Ileum (tissue), 1 donor: ENCODE measurements around a stretch of chr11.

DNA sequence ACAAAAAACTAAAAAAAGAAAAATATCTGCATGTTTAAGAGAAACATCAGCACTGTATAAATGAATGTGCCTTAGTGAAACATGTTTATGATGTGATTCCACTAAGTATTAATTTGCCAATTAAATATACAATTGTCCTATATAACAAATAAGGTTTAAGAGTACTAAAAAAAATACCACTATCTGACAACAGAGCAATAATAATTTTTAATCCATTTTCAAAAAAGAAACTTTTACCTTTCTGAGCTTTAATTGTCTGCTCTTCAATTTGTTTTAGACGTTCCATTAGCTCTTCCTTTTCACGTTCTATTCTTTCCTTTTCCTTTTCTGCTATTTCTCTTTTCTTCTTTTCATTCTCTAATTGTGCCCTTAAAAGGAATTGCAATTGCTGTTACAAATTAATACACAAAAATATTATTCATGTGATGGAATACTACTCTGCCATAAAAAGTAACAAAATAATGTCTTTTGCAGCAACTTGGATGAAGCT is 48.9 kb downstream of the RDX start:
- PRO-cap, result no peak

GRCh38 chr11:110264739-110264952 is 31.8 kb downstream of the RDX start:
- PRO-cap, result no peak

GRCh38 chr11:110430293-110431003 is 700 bp downstream of the FDX1 start:
- PRO-cap, result bidirectional peak, plus-strand start at chr11:110430706, minus-strand start at chr11:110430666

GRCh38 chr11:110522256-110522695 is 92.5 kb downstream of the FDX1 start:
- PRO-cap, result unidirectional peak, plus-strand start at chr11:110522388

DNA sequence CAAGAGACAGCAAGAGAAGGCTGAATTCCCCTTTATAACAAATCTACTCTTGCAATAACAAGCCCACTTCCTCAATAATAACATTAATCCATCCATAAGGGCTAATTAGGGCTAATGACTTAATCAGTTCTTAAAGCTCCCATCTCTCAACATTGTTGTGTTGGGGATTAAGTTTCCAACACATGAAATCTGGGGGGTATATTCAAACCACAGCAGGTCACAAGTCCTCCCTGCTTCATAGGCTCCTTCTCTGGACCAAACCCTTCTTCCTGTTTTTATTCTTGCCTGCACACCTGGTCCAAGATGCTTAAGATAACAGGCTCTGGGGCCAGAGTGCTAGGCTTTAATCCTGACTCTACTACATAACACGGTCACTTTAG is 68.0 kb upstream of the POU2AF2 start:
- PRO-cap, result no peak

- PRO-cap, result bidirectional peak, plus-strand start at chr11:111299783, minus-strand start at chr11:111299684; unidirectional peak, minus-strand start at chr11:111299885
Measured at GRCh38 chr11:111299493-111300198, 1.3 kb downstream of the POU2AF3 start.

- PRO-cap, result no peak
Measured at GRCh38 chr11:111352994-111354034, 25.8 kb downstream of the POU2AF1 start.

- PRO-cap, result no peak
Measured at GRCh38 chr11:111363868-111364537, 15.1 kb downstream of the POU2AF1 start.

DNA sequence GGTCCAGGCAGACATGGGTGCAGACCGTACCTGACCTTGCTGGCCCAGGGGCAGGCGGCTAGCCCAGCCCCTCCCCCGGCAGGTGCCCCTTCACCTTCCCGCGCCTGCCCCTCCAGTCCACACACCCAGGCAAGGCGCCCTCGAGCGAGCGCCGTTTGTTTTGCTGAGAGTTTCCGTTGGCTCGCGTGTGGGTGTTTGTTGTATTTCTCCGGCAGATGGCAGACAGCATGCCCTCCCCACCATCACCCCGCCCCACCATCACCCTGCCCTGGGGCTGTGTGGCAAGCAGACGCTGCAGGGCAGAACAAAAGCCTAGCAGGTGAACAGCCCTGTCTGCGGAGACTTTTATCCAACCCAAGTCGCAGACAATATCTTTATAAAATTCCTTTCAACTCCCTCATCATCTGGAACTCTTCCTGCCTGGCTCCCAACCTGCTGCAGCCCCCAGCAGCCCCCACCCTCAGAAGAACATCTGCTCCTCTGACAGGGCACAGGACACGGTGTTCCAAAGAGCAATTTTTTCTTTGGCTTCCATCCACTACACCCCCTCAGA is 57.7 kb upstream of the POU2AF1 start:
- PRO-cap, result no peak

DNA sequence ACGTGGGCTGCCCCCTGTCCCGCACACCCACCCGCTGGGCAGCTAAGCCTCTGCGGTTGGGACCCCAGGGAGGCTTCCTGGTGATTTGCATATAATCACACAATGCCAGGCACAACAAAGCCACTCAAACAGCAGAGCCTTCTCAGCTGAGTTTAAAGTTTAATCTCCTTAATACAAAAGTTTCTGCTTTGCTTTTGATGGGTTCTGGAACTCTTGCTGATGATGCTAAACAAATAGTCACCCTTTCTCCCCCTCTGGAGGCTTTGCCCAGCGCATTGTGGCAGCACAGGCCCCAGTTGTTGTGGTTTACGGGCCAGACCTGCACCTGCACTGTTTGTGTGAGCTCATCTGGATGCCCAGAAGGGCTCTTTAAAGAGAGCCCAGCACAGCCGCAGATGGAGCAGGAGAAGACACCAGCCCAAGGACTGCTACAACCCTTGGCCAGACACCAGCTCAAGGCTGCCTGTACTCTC is 60.0 kb upstream of the POU2AF1 start:
- PRO-cap, result no peak

DNA sequence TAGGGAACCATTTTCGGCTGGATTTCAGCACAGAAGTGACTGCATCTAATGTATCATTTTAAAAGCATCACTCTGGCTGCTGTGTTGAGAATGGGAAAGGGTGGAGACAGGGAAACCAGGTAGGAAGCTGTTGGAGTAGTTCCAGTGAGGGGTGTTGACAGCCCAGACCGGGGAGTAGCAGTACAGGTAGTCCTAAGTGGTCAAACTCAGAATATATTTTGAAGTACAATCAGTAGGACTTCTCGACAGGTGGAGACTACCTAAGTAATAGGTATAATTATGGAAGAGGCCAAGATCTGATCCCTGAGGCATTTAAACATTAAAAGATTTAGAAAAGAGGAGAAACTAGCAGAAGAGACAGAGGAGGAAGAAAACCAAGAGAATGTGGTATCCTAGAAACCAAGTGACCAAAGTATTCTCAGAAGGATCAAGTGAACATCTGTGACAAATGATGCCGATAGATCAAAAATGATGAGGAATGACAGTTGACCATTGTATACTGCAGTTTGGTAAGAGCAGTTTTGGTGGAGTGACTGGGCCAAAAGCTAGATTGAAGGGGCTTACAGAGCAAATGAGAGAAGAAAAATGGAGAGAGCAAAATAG is 23.0 kb downstream of the SIK2 start:
- PRO-cap, result no peak

DNA sequence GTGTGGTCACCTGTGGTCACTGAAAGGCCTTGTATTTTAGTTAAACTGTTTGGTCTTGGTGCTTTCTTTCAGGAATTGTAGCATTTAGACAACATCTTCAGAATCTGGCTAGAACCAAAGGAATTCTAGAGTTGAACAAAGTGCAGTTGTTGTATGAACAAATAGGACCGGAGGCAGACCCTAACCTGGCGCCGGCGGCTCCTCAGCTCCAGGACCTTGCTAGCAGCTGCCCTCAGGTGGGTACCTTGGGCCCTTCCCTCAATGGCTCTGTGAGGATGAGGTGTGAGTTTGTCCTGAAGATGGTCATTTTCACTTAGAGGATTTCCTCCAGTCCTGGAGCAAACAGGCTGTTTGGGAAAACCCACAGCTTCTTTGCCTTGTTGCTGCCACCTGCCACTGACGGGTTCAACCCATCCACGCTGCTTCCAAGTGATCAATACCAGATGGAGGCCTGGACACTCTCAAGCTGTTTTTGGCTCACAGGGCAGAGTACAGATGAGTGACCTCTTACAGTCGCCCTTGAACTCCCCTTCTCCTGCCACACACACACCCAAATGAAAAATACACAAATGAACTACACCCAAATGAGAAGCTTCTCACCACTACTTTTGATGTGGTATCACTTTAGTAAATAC is 45.2 kb downstream of the PPP2R1B start:
- PRO-cap, result no peak

GRCh38 chr11:111729347-111730462 is 36.5 kb downstream of the PPP2R1B start:
- PRO-cap, result no peak

GRCh38 chr11:111733972-111735036 is 31.9 kb downstream of the PPP2R1B start:
- PRO-cap, result no peak

DNA sequence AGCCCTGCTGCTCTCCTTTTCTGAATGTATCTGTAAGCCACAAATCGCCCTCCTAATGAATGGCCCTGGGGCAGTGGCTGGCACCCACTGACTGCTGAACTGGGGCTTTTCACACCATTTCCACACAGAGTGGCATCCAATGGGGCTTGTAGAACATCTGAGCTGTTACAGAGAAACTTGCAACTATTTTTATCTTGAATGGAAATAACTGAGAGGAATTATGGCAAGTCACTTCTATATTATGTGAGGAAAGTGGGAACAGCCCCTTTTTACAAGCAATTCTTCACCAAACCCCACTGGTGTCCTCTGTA is 29.4 kb downstream of the PPP2R1B start:
- PRO-cap, result no peak

DNA sequence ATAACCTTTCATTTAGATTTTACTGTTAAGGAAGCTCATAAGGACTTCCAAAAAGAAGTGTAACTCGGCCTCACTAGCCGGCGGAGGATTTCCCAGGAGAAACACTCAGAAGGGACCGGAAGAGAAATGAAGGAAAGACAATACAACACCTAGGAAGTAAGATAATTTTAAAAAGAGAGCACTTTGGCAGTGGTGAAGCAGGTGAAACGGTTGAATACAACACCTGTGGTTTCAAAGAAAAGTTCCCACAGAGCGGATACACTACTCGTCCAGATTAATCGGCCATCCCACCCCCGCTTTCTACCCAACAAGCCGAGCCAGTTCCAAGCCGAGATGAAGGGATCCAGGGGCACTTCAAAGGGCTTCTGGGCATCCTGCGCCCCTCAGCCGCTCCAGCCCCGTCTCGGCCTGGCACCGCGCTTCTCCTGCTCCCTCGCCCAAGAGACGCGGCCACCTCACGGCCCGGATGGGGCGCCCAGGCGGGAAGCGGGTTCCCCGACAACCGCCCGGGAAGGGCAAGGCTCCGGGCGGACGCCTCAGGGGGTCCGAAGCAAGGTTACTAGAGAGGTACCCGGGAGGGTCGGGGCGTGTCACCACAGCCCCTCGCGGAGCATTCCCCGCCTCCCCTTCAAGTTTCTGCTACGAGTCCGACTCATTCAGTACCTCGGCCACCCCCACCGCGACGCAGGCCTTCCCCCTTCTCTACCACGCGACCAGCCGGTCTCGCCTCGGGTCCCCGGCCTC is 523 bp downstream of the PPP2R1B start:
- PRO-cap, result no peak

DNA sequence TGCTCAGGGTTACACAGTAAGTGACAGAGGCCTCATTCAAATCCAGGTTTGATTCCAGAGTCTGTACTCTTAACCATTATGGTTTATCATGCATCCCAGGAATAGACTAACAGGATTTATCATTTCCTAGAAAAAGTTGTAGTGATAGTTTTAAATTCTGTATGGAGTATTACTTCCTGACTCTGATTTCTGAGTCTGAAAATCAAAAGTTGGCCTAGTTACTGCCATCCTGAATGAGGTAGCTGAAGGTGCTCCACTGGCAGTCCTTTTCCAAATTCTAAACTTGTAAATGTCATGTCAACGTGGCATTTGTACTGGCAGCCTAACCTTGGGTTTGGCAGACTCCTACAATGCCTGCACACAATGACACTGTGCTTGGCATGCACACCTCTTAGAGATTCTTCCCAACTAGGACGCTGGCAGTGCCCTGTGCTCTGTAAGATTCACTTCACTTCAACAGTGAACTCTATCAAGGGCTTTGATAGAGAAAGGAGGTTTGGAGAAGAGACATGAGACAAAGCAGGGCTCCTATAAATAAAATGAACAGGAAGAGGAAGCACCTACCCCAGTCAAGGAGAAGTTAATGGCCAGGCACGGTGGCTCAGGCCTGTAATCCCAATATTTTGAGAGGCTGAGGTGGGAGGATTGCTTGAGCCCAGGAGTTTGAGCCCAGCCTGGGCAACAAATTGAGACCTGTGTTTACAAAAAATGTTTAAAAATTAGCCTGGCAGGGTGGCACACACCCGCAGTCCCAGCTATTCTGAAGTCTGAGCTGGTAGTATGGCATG is 21.9 kb upstream of the PPP2R1B start:
- PRO-cap, result no peak

- PRO-cap, result no peak
Measured at GRCh38 chr11:111993370-111994002, 31.7 kb upstream of the DLAT start.

GRCh38 chr11:112016911-112017430 is 8.2 kb upstream of the DLAT start:
- PRO-cap, result no peak

DNA sequence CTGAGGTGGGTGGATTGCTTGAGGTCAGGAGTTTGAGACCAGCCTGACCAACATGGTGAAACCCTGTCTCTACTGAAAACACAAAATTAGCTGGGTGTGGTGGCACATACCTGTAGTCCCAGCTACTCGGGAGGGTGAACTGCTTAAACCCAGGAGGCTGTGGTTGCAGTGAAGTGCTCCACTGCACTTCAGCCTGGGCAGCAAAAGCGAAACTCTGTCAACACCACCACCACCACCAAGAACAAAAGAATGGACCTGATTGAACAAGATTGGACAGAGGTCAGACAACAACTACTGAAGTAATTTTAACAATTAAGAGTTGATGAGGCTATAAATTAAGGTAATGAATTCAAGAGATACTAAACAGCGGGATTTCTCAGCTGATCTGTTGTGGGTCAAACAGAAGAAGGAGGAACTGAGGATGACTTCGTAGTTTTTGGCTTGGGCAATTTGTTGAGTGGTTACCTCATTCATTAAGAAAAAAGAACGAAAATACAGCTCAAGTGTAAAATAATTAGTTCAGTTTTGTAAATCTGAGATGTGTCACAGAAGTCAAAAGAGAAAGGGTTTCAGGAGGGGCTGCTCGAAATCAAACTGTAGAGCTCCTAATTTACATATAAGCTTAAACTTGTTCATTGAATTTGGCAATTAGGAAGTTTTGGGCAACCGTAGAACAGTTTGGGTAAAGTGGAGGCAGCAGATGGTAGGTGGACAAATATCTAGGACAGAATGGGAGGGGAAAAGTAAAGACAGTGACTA is 4.6 kb downstream of the IL18 start:
- PRO-cap, result no peak